Occipital lobe (tissue), 2 donors: ENCODE data around the genes PATE2, RPUSD4 and DCPS.

GRCh38 chr11:124790495-124791093, 9.6 kb downstream of the MSANTD2 start:
- RAMPAGE, long total RNA = no peak

GRCh38 chr11:124875920-124877026, 11.0 kb downstream of the ROBO3 start:
- RAMPAGE, long total RNA = no peak

- RAMPAGE, long total RNA = no peak
These were observed 6.6 kb downstream of the HEPACAM start for GRCh38 chr11:124929129-124929705.

DNA sequence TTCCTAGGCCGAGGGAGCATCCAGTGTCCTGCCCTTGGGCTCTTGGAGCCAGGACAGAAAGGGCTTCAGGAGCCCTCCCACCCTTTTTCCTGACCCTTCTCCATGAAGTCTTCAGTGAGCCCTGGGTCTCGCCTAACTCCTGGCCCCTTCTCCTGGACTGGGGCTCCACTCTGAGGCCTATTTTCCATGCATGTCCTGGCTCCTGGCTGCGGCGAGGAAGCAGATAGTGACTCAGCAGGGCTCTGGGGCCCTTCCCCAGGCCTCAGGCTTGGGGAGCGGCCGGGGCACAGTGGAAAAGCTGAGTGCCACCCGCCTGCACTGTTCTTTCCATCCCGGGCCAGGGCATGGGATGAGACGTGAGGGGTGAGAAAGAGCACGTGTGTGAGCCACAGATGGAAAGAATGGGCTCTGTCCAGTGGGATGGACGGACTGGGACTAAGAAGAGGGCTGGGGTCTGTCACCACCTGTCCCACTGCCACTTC, 12.7 kb downstream of the SLC37A2 start:
- RAMPAGE, long total RNA = no peak

- RAMPAGE, long total RNA = no peak
These were observed 19.9 kb downstream of the SLC37A2 start for GRCh38 chr11:125082859-125083576.

DNA sequence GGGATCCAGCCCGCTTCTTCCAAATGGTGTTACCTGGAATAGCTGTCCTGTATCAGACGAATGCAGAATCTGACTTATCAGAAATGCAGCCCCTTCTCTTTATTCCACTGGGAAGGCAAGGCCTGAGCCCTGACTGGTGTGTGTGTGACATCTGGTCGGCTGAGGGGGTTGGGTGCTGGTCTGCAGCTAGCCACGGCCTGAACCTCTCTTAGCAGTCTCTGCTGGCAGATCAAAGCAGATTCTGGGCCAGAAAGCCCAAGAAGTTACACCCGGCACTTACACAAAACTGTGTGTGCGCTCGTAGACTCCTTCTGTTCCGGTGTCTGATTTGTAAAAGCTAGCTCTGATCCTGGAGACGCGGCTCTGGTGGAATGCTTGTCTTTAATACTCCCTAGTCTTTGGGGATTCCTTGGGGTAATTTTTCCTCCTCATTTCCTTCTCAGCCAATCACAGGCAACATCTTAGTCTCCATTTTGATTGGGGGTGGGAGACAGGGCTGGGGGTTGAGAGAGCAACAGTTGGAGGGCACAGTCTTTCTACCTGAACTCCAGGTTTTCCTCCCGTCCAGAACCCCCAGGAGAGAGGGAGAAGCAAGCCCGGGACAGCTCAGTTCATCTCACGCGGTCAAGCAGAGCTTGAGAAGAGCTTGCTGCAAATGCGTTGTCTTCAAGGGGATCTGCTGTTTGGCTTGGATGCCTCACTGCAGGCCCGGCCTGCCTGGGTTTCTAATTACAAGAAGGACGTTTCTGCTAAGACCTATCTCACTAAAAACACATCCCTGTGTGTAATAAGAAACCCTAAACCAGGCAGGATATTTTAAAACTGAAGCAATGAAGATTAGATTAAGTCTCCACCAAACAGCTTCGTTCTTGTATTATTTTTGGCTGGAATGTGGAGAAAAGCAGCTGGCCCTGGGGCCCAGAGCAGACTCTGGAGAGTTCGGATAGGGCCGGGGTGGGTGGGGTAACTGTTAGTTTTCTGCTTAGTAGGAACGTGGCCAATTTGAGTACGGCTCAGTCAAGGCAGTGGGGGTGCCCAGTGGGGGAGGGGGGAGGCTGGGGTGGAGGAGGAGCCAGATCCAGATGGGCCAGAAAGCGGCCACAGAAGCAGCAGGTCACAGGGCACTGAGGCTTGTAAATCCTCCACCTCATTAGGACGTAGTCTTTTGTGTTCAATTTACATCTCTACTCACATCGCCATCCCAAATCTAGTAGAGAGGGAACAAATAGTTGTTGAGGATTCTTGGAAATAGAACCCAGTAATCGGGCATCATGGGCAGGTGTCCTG, 5.8 kb downstream of the PKNOX2 start:
- RAMPAGE, long total RNA = no peak

GRCh38 chr11:125256517-125257042, 92.0 kb downstream of the PKNOX2 start:
- RAMPAGE, long total RNA = no peak

DNA sequence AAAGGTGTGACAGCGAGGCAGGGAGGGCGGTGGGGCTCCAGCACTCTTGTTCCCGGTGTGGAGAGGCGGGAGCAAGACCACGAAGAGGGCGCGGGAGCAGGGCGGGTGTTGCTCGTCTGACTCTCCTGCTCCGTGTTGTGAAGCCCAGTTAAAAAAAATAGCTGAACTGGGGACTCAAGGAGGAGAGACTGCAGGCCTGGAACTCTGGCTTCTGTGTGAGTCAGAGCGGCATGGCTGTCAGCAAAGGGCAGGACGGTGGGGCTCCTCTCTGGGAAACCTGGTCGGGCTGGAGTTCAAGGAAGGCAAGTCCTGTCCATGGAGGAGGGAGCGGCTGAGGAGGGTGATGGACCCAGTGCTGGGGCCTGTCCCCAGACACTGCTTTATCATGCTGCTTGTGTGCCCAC, 152.4 kb downstream of the FEZ1 start:
- RAMPAGE, long total RNA = no peak

GRCh38 chr11:125451355-125451927, 44.6 kb downstream of the FEZ1 start:
- RAMPAGE, long total RNA = no peak

DNA sequence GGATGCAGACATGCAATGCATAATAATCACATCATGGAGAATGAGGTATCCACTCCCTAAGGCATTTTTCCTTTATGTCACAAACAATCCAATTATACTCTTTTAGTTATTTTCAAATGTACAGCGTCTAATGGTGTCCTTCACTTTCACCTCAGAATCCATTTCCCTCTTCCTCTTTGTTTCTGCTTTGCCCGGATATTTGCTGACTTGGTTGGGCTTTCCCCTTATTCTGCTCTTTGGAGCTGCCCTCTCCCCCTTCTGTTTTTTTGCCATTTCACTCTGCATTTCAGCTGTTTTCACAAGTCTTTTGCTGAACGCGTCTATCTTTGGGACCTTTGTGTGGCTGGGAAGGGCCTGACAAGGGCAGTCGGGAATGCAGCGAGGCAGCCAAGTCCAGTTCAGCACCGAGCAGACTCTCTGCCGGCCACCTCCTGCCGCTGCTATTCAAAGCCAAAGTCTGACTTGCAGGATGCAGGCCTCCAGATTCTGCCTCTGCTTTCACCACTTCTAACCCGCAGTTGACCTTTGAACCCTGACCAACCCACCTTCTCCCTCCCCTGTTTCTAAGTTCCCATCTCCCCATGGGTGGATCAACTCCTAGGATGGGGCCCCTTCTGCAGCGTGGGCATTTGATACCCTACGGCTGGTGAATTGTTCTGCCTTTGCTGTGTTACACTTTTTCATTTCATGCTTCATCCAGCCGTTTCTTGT, 38.2 kb downstream of the FEZ1 start:
- RAMPAGE, long total RNA = no peak

GRCh38 chr11:125778531-125779249, at the start of gene PATE2:
TSS of gene PATE2 (minus strand) at chr11:125778828.
- RAMPAGE, long total RNA = no peak

DNA sequence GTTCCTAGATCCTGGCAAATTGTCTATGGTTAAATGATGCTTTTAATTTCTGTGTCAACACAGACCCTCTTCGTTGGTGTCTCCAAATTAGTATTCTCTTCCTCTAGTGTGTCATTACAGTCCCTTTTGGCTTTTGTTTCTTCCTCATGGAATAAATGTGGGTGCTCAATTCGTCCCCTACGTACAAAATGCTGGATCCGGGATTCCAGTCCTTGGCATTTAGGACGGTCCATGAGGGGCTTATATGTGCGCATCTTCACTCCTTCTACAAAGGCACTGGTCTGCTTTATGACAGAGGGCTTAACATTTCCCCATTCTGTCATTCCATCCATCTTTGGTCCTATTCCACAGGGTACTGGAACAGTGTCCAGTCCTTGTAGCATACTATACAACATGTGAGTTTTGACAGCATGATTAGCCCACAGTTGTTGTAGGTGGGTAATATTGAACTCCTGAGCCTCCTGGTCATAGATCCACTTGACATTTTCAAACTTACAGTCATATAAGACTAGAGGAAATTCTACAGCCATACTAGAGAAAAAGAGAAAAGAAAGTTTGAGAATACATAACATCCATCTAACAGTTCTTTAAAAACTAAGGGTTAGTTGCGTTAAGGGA, 6.4 kb downstream of the HYLS1 start:
- RAMPAGE, long total RNA = no peak

GRCh38 chr11:126210701-126211883, at the start of gene RPUSD4:
TSS of gene RPUSD4 (minus strand) at chr11:126211650.
- RAMPAGE, long total RNA = start-site peak on the plus strand at chr11:126211778-126211809, 200 and 288 reads in 2 replicates

DNA sequence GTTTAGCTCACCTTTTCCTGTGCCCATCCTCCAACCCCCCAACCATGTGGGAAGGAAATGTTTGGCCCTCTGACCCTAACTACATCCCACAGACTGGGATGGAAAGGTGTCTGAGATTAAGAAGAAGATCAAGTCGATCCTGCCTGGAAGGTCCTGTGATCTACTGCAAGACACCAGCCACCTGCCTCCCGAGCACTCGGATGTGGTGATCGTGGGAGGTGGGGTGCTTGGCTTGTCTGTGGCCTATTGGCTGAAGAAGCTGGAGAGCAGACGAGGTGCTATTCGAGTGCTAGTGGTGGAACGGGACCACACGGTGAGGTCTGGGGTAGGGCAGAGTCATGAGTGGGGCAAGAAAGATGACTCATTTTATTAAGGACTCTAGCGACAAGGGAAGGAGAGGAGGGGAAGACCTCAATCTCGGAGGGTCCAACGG, 2.4 kb downstream of the FOXRED1 start:
- RAMPAGE, long total RNA = no peak

DNA sequence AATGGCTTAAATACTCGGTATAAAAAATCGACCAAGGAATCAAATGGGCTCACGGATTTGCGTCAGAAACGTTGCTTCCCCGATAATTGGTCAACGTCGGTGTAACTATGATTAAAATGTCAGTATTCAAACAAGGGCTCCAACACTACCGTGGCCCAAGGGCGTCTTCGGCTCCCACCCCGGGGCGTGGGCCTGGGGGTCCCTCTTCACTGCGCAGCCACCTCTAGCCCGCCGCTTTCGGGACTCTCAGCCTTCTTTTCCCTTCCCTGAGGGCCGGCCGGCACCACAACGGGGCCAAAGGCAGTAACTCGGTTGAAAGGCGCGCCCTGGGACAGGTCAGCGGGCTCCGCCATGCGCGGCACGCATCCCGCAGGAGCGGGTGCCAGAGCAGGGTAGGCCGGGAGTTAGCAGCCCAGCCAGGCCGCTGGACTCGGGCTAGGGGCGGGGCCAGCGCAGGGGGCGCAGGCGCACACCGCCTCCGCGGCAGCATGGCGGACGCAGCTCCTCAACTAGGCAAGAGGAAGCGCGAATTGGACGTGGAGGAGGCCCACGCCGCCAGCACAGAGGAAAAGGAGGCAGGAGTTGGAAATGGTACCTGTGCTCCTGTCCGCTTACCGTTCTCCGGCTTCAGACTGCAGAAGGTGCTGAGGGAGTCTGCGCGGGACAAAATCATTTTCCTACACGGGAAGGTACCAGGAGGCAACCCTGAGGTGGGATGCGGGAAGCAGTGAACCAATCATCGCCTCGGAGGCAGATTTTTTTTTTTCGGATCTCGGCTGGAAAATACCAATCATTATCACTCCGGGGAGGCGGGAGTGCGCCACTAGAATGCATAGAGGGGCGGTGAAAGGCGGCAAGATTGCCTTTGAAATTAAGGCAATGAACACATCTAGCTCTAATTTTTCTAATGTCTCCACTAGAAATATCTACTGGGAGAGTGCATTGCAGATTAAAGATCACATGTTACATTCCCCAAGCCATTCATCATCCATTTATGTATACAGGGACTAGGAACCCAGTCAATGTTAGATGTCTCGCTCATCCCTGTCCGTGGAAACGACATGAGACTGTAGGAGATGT, at the start of gene DCPS:
Gene DCPS, plus strand, starts transcription at position 468 of the 1,080 bp plus-strand sequence.
- RAMPAGE, long total RNA = start-site peak on the plus strand centred at position 471 of the sequence, 14 bp wide, 36 and 118 reads in 2 replicates

DNA sequence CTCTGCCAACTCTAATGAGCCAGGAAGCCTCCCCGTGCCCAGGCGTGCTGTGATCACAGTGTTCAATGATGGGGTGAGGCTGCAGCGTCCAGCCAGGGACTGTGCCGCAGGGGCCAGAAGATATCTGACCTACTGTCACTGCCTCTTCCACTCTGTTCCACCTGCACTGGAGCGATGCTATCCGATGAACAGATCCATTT, 18.2 kb downstream of the ST3GAL4 start:
- RAMPAGE, long total RNA = no peak

DNA sequence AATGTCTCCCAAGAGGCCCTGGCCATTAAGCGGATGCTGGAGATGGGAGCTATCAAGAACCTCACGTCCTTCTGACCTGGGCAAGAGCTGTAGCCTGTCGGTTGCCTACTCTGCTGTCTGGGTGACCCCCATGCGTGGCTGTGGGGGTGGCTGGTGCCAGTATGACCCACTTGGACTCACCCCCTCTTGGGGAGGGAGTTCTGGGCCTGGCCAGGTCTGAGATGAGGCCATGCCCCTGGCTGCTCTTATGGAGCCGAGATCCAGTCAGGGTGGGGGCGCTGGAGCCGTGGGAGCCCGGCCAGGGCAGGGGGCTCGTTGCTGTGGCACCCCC, 58.5 kb downstream of the ST3GAL4 start:
- RAMPAGE, long total RNA = no peak

DNA sequence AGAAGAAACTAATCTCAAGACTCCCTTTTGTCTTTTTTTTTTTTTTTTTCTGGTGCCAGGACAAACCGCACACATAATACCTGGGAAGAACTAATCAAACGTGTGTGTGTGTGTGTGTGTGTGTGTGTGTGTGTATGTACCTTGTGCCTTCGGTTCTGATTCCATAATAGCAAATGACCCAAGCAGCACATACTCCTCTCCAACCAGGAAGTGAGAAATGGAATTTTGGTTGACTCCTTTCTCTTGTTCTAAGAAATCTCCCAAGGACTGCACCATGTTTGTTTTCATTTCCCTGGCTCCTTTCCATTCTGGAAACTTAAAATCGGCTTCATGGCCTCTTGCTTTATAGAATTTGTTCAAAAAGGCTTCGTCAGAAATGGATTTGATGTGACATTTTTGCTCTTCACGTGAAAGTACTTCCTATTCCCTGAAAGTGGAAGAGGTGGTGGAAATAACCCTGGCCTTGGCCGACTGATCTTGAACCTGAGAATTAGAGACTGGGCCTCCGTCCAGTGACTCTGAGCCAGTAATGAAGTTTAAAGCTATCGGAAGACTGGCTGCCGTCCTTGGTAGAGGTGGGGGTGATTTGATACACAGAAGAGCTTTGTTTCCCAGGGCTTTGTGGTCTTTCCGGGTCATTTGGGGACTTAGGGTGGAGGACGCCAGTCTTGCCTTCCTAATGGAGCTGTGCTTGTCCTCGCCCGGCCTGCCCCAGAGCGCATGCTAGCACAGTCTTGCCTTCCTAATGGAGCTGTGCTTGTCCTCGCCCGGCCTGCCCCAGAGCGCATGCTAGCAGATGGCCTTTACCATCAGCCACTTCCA, 65.5 kb downstream of the ST3GAL4 start:
- RAMPAGE, long total RNA = no peak

- RAMPAGE, long total RNA = no peak
These were observed 71.3 kb downstream of the ST3GAL4 start for GRCh38 chr11:126426823-126427222.

DNA sequence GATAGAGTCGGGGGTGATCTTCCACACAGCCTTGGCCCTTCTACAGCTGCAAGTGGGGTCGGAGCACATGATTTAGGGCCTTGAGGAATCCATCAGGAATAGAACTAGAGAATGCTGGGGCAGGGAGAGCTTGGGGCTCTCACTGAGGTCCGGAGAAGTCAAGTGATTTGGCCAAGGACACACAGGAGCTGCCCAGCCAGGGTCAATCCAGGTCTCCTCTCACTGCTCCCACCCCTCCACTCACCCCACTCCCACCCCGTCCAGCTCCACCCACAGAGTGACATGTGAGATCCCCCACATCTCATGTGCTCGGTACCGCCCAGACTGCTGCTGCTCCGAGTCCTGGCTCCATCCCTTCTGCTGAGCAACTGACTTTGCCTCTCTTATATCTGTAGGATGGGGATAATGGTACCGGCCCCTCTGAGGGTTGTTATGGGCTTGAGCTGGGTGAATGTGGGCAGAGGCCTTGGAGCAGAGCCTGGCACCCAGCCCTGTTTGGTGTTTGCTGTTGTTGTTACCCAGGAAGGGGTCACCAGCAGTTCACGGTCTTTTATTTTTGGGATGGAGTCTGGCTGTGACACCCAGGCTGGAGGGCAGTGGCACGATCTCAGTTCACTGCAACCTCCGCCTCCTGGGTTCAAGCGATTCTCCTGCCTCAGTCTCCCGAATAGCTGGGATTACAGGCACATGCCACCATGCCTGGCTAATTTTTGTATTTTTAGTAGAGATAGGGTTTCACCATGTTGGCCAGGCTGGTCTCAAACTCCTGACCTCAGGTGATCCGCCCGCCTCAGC, 77.0 kb downstream of the ST3GAL4 start:
- RAMPAGE, long total RNA = no peak